Karpas-422 (cell line): ENCODE measurements around the gene NINJ1.

DNA sequence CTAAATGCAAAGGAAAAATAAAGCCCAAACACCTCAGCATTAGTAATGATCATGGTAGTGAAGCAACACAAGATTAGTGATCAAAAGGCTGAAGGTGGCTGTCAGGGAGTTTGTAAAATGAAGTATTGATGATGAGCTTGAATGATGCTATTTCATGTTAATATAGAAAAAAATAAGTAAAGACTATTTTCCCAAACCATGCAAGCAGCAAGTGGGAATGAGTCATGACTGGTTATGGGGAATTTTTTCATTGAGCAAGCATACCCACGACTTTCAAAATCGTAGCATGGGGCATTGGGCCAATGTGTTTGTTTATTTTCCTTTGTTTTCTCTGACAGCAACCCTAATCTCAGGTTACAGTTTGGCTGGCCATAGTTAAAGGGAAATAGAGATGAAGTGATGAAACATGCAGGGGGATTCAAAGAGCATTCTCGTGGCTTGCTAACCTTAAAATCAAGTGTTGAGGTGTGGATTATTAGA lies 258.8 kb downstream of the SYK start:
- PRO-cap, result no peak
- RAMPAGE, long total RNA, result no peak

DNA sequence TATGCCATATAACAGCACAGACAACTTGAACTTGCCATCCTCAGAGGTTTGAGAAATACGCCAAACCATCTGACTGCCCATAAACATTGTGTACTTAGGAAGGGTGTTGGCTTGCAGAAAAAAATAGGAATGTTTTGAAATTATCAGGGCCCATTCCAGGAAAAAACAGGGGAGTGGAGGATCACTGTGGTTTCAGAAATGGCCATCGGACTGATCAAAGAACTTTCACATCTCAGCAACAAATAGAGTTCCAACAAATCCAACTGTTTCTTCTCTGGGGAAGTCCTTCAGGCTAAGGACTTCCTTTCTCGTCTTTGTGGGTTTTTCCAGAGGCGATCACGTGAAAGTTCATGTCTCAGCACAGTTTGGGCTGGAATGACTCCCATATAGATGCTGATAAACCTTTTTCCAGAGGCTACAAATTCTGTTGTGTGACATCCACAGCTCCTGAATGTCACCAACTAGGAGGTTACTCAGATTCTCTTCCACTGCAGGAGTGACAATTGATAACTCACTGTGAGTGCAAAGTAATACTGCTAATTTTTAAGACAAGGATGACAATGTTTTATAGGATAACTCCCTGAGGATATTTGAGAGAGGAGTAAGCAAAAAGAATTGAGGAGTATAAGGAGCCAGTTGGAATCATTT lies 259.3 kb downstream of the SYK start:
- PRO-cap, result no peak
- RAMPAGE, long total RNA, result no peak

DNA sequence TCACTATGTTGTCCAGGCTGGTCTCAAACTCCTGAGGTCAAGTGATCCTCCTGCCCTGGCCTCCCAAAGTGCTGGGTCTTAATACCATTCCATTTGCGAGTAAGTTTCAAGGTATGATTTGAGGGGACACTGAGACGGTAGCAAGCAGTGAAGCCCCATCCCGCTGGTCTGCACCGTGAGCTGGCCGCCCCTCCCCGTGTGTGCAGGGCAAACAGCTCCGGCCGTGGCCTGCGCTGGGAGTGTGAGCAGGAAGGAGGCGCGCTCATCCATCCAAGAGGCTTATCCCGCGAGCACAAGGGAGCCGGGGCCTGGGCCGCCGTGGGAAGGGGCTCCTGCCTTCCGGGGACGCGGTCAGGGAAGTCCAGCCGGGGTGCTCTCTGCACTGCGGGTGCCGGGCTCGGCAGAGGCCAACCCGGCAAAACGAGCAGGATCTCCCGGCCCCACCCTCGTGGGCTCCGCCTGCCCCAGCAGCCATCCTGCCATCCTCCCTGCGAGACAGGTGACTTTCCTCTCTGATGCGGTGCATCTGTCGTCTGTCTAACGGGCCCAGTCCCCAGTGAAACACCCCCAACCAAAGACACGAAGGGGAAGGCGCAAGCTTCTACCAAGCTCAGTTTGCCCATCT lies 244.3 kb downstream of the AUH start:
- PRO-cap, result no peak
- RAMPAGE, long total RNA, result no peak

DNA sequence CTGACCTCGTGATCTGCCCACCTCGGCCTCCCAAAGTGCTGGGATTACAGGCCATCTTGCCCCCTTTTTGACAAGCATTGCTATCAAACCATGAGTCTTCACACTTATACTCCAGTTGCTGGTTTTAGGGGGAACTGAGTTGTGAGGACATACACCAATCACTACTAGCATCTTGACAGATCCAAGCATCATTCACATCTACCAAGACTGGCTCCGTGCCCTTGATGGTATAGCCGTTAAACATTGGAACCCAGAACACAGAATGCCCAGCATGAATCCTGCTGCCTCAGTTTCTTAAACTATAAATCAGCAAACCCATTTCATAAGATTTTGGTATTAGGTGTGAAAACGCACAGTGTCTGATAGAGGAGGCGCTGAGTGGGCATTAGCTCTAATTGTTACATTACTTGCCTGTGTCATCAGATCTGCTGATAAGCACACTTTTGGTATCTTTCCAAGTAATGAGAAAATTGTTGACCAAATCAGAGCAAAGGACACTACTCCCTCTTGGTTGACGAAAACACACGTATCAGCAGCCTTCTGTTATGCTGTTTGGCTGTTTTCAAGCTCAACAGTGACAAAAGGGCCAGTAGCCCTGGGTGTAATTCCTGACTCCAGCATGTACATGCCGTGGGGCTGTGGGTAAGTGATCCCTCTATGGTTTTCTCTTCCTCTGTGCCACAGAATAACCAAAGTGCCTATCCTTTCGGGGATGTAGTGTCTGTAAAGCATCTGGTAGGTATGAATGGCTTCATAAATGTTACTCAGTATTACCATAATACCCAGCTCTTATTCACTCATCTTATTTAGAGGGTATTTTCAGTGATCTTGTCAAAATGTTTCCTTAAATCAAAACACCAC lies 151.5 kb downstream of the AUH start:
- PRO-cap, result no peak
- RAMPAGE, long total RNA, result no peak

- PRO-cap, result no peak
- RAMPAGE, long total RNA, result no peak
Observed at GRCh38 chr9:91410231-91411062, 13.2 kb downstream of the NFIL3 start.

GRCh38 chr9:91588953-91589439 lies 165.4 kb upstream of the NFIL3 start:
- PRO-cap, result no peak
- RAMPAGE, long total RNA, result no peak

- PRO-cap, result no peak
- RAMPAGE, long total RNA, result no peak
Observed at GRCh38 chr9:91888627-91889541, 61.1 kb downstream of the ROR2 start.

DNA sequence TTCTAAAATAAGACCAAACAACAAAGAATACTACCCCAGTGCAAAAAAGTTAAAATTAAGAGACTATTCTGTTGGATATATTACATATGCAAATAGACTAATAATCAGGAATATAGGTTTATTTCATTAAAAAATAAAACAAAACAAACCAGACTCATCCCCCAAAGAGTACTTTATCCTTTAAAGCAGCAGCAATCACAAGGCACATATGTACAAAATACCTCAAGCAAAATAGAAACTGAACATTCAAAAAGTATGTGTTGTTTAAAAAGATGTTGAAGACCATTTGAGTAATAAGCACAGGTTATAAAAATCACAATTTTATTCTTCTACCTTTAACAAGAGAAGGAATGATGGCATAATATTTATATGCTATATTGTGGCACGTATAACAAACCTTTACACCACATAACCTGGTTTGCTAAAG lies 81.0 kb upstream of the ROR2 start:
- PRO-cap, result no peak
- RAMPAGE, long total RNA, result no peak

GRCh38 chr9:92072237-92073256 lies 42.7 kb downstream of the SPTLC1 start:
- PRO-cap, result no peak
- RAMPAGE, long total RNA, result no peak

DNA sequence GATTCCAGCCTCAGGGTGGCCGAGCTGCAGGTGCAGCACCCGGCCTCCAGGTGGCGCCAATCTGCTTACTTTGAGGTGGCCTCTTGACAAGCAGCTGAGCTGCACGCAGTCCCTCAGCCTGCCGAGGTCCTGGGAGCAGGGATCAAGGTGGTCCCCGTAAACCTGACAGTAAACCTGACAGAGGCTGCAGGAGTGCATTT lies 25.1 kb upstream of the SPTLC1 start:
- PRO-cap, result no peak
- RAMPAGE, long total RNA, result no peak

- PRO-cap, result no peak
- RAMPAGE, long total RNA, result no peak
Observed at GRCh38 chr9:92141111-92141568, 25.9 kb upstream of the SPTLC1 start.

GRCh38 chr9:92146959-92147869 lies 32.0 kb upstream of the SPTLC1 start:
- PRO-cap, result no peak
- RAMPAGE, long total RNA, result no peak

DNA sequence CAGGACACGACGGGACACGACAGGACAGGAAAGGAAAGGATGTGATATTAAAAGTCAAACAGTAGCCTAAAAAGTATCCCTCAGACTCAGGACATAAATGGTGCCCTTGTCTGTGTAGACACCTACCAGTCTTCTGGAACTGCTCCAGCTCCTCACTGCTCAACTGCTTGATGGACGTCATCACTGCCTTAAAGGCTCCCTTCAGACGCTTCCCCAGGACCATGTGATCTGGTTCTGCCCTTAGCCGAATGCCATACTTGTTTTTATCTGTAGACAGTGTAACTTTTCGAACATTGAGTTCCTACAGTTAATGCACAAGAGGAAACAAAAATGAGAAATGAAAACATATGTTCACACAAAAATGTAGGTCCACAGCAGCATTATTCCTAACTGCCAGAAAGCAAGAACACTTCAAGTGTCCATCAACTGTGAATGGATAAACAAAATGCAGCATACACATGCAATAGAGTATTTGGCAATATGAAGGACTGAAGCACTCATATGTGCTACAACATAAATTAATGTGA lies 46.2 kb downstream of the IARS1 start:
- PRO-cap, result no peak
- RAMPAGE, long total RNA, result no peak

- PRO-cap, result no peak
- RAMPAGE, long total RNA, result no peak
Observed at GRCh38 chr9:92292299-92292892, 1.1 kb downstream of the IARS1 start.

- PRO-cap, result no peak
- RAMPAGE, long total RNA, result no peak
Observed at GRCh38 chr9:92614832-92615635, 54.9 kb downstream of the IPPK start.

- PRO-cap, result no peak
- RAMPAGE, long total RNA, result no peak
Observed at GRCh38 chr9:92616188-92617308, 53.4 kb downstream of the IPPK start.

DNA sequence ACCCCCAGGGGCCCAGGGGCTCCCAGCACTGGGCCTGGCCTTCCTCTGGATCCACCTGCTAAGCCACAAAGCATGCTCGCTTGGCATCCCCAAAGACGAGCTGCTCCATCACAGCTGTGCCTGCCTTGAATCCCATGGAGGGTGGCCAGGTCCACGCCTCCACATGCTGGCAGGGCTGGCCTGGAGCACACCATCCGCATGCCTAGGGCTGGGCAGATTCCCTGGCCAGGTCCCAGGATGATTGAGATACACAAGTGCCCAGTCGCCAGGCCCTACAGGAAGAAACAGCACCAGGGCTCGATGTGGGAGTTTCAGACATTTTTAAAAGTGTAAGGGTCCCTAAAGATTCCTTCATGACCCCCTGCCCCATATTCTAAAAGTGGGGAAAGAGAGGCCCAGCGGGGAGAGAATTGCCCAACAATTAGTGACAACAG lies 4.4 kb downstream of the BICD2 start:
- PRO-cap, result no peak
- RAMPAGE, long total RNA, result no peak

DNA sequence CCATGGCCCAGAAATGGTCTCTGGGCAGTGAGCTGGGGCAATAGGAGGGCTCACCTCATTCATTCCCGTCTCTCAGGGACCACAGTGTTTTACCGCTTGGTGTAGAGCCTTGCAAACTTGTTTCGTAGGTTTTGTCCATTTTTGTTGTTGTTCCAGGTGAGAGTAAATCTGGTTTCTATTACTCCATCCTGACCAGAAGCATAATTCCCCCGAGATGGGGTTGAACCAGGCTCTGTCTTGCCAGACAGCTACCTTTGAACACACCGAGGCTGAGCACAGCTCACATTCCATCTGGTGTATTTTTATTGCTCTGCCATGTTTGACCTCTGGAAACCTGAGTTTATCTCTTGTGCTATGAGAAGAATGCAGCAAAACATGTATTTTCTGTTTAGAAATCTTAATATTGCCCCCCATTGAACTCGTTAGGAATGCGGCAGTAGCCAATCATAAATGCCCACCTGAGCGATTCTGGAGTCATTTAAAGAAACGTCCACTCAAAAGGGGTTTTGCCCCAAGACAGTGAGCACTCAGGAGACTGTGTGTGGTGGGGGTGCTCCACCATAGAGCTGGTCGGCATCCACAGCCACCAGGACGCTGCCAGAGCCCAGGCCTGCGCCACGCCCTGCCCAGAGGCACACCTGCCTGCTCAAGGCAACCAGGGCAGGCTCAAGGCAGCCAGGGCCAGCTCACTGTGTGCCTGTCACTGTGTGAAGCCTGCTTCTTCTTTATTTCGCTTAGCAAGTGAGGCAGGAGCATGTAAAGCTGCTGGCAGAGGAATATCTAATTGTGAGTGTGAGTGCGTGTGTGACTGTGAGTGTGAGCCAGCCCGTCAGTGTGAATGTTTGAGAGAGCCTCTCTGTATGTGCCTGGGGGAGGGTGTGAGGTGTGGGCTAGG lies 26.9 kb downstream of the FGD3 start:
- PRO-cap, result no peak
- RAMPAGE, long total RNA, result no peak

- PRO-cap, result no peak
- RAMPAGE, long total RNA, result no peak
Observed at GRCh38 chr9:93128011-93128980, 5.8 kb downstream of the NINJ1 start.

GRCh38 chr9:93133936-93134977 lies at the start of gene NINJ1:
TSS of gene NINJ1 (minus strand) at chr9:93134251.
- PRO-cap, result no peak
- RAMPAGE, long total RNA, result no peak